Mesenchymal stem cell of Wharton's jelly (primary cell): ENCODE data around the gene PHC2.

DNA sequence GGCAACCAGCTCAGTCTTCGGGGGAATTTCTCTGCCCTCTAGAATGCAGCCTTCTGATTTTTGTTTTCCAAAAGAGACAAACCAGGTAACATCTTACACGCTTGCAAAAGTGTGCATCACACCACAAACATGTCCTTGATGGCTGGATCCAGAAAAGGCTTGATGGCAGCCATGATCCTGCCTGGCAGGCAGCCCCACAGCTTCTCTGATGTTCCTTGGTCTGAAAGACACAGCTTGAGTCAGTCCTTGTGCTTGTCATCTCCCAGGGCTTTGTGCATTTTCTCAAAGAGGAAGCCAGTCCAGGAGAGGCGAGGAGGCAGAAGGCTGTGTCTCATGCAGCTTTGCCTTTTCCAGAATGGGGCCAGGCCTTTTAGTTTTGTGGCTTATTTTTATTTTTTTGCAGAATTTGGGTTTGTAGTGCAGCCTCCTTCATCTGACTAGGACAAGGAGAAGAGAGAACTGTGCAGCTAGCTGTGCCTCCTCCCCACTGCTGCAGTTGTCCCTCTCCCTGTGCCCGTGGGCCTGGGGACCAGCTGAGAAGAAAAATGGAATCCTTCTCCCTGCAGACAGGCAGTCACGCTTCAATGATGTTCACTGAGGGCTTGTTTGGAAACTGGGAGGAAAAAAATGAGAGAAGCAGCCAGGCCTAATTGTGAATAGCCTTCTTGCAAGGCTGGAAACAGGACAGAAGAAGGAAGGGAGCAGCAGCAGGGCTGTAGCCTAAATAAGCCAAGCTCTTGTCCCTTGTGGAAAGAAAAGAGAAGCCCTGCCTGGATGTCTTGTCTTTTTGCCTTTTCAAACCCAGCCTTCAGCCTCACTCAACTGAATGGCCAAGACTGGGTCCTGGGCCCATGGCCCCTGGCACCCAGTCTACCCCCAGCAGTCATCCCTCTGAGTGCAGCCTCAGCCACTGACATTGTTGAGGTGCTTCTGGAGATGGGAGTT lies 7.3 kb downstream of the FNDC5 start:
- CAGE, long polyA plus RNA, result no peak

- CAGE, long polyA plus RNA, result no peak
Measured at GRCh38 chr1:32892807-32893973, 6.9 kb downstream of the HPCA start.

DNA sequence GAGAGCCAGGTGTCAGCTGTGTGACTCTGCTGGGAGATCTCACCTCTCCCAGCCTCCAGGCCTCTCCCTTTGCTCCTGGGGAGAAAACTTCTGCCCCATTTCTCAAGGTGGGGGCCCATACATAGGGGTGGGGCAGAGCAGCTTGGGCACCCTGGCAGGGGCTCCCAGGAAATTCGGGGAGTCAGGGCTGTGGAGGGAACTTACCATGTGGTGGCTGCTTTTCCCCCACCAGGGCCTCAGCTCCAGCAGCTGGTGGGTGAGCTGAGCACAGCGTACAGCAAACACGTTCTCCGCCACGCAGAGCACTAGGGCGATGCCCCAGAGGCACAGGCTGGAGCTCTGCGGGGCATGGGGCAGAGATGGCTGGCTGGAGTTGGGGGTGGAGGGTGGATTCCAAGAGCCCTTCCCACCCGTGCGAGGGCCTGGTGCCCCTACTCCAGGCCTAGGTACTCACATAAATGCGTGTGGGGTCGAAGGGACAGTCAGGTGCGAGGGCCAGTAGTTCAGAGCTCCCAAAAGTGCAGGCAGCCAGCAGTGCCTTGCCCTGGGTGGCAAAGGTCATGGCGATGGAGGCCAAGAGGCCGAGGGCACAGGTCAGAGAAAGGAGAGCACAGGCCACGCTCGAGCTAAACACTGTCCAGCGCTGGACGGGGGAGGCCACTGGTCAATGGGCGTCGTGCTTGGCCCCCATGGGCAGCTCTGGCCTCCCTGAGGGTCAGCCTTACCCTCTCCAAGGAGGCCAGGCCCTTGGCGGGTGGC lies 5.9 kb downstream of the TMEM54 start:
- CAGE, long polyA plus RNA, result no peak

GRCh38 chr1:32939618-32940170 lies 24.9 kb downstream of the RNF19B start:
- CAGE, long polyA plus RNA, result no peak

- CAGE, long polyA plus RNA, result no peak
Measured at GRCh38 chr1:32956845-32957570, 7.6 kb downstream of the RNF19B start.

DNA sequence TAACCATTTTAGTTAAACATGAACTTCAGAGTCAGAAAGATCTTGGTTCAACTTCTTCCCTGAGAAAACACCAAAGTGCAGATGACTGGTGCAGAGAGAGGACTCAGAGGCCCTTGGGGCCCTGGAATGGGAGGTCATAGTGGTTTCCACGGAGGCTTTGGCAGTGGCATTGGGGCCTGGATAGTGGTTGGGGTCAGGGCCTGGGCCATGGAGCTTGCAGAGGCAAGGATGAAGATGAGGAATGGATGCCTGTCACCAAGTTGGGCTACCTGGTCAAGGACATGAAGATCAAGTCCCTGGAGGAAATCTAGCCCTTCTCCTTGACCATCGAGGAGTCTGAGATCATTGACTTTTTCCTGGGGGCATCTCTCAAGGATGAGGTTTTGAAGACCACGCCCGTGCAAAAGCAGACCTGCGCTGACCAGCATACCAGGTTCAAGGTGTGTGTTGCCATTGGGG lies 22.3 kb upstream of the RNF19B start:
- CAGE, long polyA plus RNA, result no peak

DNA sequence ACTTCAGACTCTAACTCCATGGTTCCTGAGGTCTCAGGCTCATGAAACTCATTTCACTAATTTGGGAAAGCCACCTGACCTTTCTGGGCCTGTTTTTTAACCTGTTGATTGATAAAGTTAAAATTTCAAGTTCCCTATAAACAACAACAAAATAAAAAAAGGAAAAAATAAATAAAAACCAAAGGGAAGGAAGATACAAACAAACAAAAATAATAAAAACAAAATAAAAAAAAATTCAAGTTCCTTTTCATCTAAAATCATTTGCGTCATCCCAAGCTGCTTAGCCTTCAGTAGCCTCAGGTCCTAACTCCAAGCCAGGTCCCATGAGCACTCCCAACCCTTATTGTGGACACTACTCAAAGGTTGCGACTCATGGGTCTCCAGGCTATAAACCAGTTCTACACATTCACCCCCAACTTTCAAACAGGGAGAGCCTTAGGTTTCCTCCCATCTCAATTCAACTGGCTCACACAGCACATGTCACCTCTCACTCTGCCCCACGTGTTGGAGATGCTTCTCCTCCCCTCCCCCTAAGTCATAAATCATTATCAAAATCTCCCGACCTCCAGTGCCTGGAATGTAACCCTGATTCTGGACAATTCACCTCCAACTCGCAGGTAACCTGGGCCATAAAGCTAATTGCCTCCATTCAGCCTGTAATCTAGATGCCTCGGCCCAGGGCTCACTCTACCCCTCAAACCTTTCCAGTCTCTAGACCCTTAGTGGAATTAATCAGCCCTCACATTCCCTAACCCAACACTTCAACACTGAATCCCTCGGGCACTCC lies 738 bp downstream of the AK2 start:
- CAGE, long polyA plus RNA, result no peak

DNA sequence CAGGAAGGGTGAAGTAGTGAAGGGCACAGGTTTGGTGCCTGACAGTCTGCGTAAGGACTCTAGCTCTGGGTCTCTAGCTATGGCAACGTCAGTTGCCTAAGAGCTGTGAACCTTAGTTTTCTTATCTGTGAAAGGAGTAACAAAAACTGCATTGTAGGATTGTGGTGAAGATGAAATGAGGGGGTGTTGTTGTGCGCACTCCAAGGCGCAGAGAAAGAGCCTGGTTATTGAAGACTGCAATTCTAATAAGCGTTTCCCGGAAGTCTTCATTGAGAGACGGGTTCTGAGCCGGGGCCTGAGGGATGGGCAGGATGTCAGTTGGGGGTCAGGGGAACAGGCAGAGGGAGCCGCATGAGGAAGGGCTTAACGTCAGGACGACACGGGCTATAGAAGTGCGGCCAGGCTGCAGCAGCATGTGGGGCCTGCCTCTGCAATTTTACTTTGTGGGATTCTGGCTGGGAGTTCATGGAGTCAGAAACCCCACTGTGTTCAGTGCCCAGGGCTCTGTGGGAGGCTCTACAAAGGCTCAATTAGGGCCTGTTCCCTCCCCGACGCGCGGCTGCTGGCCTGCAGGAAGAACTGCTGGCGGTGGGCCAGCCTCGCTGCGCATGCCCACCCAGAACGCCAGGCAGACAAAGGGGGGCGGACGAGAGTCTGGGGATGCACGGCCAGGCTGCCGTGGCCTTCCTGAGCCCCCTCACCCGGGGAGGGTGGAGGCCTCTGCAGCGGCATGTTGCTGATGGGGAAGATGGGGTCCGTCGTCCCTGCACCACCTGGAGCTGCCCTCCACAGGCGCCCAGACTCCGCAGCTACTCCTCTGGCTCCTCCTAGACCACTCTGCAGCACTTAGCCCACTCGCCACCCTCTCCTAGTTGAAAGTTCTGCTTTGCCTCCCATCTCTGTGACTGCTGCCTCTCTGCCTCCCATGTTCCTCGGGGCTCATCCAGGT lies 20.6 kb downstream of the TRIM62 start:
- CAGE, long polyA plus RNA, result no peak

DNA sequence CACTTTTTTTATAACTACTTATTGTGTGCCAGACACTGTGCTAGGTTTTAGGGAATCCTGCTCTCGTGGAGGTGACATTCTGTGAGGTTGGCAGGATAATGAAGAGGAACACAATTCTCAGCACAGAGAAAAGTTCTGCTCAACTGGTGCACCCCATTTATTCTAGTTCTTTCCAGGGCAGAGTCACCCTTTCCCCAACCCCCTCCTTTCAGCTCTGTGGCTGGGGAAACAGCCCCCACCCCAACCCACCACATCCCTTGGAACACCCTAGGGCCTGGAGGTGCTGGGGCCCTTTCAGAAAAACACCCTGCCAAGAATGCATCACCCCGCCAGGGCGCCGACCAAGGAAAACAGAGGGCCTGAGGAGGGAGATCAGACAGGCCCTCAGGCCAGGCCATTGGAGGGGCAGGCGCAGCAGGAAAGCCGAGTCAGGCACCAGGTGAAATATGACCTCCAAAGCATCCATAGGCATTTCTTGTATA lies 18.4 kb downstream of the TRIM62 start:
- CAGE, long polyA plus RNA, result no peak

DNA sequence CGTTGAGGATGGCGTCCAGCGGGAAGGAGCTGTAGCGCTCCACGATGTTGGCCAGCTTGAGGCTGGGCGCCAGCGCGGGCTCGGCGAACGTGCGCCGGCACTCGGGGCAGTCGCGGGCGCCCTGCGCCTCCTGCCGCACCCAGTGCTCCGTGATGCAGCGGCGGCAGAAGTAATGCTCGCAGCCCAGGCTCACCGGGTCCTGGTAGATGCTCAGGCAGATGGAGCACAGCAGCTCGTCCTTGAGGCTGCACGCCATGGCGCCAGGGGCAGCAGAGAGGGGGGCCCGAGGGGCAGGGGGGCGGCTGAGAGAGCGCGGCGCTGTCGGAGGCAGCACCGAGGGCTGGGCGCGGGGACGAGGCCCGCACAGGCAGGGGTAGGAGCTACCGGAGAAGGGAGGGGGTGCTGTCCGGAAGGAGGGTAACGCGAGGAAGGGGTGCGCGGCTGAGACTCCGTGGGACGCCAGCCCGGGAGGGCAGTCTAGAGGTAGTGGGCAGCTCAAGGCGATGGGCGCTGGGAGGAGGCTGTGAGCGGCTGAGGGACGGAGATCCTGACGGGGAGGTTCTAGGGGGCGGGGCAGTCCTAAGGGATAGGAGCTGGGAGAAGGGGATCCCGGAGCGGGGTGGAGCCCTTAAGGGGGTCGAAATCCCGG lies 542 bp downstream of the TRIM62 start:
- CAGE, long polyA plus RNA, result no peak

GRCh38 chr1:33257865-33258395 lies 1.6 kb downstream of the ZNF362 start:
- CAGE, long polyA plus RNA, result no peak

GRCh38 chr1:33276187-33276765 lies 20.0 kb downstream of the ZNF362 start:
- CAGE, long polyA plus RNA, result no peak

DNA sequence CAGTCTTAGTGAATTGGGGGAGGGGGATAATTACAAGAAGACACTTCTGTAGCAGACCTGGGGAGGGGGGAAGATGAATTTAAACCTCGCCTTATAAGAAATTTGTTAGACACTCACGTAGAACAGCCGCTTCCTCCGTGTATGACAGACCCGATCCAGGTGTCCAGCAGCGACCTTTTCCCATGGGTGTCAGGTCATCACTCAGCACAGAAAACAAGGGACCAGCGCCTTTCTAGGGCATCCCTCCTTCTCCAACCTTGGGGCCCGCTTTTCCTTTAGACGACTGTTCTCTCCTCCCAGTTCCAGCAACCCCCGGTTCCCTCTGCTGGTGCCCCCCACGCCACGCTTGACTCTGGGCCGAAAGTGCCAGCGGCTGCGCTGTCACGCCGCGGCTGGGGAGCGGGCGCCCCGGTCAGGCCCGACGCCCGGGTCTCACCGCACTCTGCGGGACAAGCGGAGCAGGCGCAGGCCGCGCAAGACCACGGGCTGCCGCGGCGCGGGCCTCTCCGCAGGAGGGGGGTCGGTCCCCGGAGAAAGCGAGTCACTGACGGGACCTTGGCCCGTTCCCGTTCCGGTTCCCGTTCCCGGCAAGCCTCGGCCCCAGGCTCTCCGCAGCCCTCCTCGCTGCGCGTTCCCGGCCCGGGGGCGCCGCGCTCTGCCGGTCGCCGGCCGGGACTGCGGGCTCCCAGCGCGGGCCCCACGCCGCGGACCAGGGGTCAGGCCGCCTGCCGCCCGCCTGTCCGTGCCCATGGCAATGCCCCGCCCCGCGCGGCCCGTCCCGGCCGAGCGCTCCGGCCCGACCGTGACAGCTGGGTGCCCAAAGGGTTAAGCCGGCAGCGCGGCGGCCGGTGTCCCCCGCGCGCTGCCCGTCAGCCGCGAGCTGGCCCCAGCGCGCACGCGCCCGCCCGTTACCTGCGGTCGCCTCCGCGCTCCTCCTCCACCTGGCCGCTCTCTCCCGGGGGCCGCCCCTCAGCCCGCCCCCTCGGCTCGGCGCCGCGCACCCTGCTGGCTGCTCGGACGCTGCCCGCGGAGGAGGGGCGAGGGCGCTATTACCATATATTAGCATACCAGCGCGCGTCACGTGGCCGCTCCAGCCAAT lies at the start of gene PHC2:
PHC2 (minus strand) TSS at position 1,032 of the 1,099 bp plus-strand sequence.
- CAGE, long polyA plus RNA, result no peak

GRCh38 chr1:33466201-33466400 lies 6.3 kb upstream of the ZSCAN20 start:
- CAGE, long polyA plus RNA, result no peak

- CAGE, long polyA plus RNA, result no peak
Measured at GRCh38 chr1:33569966-33570450, 97.6 kb downstream of the ZSCAN20 start.

DNA sequence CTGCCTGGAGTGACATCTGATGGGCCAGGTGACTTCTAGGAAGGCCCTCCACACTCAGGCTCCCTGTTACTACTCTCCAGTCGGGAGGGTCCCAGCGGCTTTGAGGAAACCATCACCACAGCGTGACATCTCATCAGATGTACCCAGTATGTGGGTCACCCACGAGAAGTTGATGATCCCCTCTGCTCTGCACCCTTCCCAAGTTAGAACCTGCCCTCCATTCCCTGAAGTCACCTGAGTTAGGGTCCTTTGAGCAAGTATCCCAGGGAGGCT lies 201.5 kb downstream of the C1orf94 start:
- CAGE, long polyA plus RNA, result no peak

DNA sequence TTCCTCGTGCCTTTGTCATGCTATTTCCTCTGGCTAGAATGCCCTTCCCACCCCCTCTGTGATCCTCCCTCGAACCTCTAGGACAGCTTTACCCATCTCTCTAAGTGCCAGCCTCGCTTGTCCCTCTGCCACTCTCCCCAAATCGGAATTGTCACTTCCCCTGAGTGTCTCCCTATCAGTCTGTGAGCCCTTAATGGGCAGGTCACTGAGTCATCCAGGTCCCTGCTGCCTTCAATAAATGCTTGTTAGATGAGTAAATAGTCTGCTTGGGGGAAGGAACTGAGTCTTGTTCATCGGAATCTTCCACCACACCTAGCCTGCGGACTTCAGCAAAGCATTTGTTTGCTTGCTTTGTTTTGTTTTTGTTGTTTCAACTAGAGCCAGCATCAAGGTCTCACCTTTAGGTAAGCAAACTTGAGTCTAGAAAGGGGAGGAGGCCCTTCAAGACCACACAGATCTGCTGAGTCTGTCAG lies 4.0 kb downstream of the GJB4 start:
- CAGE, long polyA plus RNA, result no peak

- CAGE, long polyA plus RNA, result no peak
Measured at GRCh38 chr1:35190678-35191605, 2.0 kb downstream of the SFPQ start.

DNA sequence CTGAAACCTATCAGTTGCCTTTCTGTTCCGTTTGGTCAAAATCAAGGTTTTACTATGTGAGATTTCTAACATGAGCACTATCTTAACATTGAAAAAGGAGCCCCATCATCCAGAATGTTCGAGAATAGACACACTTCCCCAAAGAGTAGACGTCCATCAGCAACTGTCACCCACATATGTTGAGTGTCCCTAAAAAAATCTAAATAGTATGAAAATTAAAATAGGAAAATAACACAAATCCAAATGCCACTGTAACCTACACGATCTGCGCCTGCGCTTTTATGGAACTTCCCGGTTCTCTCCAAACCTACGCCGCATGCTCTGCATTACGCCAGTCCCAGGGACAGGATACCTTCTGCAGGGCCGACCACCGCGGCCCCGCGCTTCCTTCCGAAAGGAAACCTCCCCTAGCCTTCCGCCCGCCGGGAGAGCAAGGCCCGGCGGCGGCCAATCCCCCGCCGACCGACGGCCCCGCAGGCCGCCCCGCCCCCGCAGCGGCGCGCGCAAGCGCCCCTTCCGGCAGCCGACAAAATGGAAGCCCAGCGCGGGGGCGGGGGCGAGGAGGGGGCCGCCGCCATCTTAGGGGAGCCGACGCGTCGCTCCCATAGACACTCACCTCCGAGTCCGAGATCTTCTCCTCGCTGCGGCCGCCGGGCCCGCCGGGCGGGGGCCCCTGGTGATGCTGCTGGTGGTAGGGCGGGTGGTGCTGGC lies 1.2 kb downstream of the SFPQ start:
- CAGE, long polyA plus RNA, result no peak

GRCh38 chr1:35357318-35357896 lies 88.9 kb downstream of the ZMYM4 start:
- CAGE, long polyA plus RNA, result no peak